ENCODE measurements around a stretch of chr6.

- PRO-cap: no peak
Observed at GRCh38 chr6:43872135-43872334, 102.0 kb downstream of the VEGFA start.

- PRO-cap: no peak
Observed at GRCh38 chr6:43890822-43891664, 121.0 kb downstream of the VEGFA start.

- PRO-cap: no peak
Observed at GRCh38 chr6:43909596-43910221, 139.7 kb downstream of the VEGFA start.

DNA sequence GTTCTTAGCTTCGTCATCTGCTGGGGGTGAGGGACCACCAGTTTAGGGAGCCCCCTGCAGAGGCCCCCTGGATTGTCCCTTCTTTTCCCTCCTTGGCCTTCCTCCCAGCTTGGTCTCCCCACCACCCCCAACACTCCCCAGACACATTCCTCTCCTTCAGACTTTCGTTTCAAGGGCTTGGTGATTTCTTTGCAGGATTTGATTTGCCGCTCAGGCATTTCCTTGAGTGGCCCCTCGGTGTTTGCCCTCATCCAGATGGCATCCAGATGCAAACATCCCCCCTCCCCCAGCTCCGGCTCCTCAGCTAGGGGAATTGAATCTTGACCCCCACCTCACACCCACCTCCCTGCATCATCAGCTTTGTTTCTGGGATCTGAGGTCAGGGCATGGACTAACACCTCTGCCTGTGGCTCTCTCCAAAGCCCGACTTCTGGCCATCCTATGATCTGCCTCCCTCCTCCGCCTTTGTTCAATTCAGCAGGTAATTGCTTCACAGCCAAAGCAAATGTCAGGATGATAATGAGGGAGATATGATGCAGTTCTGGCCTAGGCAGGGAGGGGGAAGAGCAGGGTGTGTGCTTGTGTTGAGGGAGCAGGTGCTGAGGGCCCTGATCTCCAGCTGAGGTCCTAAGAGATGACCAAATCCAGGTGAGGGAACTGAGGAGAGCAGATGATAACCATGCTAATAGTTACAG lies 141.5 kb downstream of the VEGFA start:
- PRO-cap: no peak

GRCh38 chr6:44003230-44003825 lies 123.9 kb downstream of the MRPL14 start:
- PRO-cap: no peak

- PRO-cap: no peak
Observed at GRCh38 chr6:44064107-44065140, 62.8 kb downstream of the MRPL14 start.

- PRO-cap: no peak
Observed at GRCh38 chr6:44130096-44130449, 2.7 kb downstream of the TMEM63B start.

DNA sequence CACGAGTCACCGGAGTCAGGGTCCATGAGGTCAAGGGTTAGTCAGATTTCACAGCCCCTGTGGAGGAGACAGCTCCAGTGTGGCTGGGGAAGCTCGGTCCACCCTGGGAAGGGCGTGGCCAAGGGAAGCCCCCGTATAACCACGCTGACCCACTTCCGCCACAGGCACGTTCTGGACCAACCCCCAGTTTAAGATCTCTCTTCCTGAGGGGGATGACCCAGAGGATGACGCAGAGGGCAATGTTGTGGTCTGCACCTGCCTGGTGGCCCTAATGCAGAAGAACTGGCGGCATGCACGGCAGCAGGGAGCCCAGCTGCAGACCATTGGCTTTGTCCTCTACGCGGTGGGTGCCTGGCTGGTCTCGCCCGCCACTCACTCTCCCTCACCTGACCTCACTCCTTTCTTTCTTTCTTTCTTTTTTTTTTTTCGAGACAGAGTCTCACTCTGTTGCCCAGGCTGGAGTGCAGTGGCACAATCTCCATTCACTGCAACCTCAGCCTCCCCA lies 18.5 kb downstream of the CAPN11 start:
- PRO-cap: no peak

GRCh38 chr6:44217926-44218921 lies 1.5 kb downstream of the MYMX start:
- PRO-cap: no peak

DNA sequence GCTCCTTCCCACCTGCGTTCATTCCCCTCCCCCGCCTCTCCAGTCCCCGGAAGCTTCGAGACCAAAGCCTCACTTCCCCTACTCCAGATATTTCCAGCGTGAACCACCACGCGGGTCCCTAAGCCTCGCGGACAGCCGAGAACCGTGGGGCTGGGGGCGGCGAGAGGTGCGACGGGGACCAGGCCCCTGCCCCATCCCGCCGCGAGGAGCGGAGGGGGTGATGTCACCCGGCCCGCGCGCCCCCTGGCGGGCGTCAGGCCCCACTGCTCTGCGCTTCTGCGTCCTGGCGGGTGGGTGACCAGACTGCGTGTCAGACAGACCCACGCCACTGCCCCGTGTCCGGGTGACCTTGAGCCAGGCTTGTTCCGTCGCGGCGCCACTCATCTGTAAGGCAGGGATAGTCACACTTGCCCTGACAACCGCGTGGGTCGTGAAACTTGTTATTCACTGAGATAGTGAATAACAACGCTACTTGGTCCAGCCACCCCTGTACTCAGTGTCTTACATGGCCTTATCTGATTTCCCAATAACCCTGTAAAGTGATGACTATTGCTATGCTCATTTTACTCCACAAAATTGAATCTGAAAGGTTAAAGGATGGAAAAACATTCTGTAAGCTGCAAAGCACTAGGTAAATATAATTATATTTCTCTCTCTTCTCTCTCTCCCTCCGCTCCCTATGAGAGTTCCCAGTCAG lies 8.9 kb upstream of the HSP90AB1 start:
- PRO-cap: bidirectional peak, plus-strand start at position 138 of the sequence, minus-strand start at position 208 of the sequence

DNA sequence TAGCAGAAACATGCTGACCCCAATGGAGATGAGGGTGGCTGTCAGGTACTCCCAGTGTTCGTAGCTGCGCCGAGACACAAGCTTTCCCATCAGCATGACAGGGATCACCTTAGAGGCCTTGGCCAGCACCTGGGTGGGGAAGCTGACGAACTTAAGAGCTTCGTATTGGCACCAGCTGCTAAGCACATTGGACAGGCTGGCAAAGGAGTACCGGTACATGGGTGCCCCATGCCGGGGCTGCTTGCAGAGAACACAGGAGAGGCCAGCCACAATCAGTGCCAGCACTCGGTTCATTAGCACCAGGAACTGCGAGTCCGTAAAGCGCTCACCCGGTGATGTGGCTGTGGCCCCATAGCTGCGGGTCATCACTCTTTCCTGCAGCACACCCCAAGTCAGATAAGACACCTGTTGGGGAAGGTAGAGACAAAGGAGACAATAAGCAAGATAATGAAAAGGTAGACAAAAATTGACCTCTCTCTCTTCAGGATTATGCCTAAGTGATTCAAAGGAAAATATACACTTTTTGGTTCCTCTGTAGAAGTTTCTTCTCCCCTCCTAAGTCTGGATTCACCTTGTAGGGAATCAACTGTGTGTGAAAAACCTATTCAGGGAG lies 2.0 kb downstream of the SLC35B2 start:
- PRO-cap: no peak

DNA sequence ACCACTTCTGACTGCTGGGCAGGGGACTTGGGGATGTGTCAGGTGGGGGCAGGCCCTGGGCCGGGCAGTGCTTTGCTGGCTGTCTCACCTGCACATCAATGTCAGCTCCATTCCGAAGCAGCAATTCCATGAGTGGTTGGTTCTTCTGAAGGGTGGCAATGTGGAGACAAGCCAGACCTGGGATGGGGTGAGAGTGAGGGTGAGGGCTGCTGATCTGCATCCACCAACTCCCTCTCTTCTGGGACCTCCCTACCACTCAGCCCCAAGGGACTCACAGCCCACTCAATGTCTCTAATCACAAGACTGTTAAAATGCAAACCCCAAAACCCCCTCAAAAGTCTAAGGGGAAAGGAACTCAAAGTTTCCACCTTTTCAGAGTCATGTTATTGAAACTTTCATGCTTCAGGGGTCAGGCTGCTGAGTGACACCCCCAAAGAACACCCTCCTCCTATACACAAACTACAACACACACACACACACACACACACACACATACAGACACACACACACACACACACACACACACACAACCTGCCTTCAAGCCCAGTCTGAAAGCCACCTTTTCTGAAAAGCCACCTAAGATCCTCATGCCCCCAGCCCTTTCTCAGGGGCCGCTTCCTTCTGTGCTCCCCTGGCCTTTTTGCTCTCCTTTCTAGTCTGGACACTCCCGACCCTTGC lies 3.2 kb upstream of the SLC35B2 start:
- PRO-cap: no peak

DNA sequence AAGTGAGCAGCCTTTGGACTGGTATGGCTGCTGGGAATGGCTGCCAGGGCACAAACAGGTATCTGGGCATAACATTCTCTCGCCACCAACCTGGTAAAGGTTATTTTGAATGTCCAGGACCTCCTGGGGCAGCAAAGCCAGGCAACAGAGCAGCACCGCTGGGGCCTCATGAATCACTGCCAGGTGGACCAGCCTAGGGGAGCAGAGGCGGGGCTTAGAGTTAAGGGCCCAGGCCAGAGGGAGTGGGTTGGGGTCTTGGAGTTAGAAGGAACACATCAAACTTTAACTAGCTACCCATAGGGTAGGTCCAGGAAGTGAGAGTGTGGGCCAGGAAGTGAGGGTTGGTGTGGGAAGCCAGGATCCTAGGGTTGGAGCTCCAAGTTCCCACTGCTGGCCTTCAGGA lies 2.9 kb downstream of the NFKBIE start:
- PRO-cap: no peak

- PRO-cap: no peak
Observed at GRCh38 chr6:44332378-44333090, 9.9 kb upstream of the SPATS1 start.

- PRO-cap: no peak
Observed at GRCh38 chr6:45376739-45377160, 984 bp downstream of the SUPT3H start.

DNA sequence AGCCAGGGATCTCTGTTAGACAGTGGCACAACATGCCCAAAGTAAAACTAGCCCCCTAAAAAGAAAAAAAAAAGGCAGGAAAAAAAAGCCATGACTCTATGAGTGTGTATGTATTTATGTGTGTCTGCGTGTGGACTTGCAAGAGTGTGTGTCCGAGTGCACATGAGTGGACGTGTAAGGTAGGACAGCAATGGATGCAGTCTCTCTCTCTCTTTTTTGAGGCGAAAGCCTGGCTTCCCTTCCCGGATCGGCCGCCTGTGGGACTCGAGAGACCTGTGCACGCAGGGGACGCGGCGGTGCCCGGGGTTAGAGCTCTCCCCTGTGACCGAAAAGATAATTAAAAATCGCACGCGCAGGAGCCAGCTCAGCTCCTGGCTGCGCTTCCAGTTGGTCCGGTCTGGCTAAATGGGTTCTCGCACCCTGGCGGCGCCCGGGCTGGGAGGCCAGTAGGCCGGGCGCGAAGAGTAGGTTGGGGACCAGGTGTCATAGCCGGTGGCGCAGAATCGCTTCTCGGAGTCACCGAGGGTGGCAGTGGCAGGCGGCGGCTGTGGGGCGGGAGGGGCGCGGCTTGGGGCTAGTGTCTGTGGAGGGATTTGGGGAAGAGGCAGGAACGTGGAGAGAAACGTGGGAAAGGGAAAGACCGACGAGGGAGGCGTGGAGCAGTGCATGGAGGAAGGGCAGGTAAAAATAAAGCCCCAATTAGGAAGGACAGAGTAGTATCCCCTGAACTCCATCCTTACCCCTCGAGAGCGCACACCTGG lies 41.8 kb upstream of the SUPT3H start:
- PRO-cap: no peak

DNA sequence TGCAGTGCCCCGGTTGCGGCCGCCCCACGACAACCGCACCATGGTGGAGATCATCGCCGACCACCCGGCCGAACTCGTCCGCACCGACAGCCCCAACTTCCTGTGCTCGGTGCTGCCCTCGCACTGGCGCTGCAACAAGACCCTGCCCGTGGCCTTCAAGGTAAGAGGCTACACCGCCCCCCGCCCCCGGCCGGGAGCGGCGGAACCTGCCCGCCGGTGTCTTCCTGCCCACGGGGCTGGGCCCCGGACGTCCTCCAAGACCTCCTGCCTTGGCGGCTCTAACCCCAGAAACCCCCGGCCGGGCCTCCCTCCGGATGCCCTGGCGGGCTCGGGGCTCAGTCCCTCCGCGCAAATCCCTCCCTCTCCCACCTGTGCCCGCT lies 45.1 kb upstream of the SUPT3H start:
- PRO-cap: no peak

GRCh38 chr6:45610817-45611264 lies 233.1 kb upstream of the SUPT3H start:
- PRO-cap: no peak

- PRO-cap: no peak
Observed at GRCh38 chr6:45997700-45998484, 17.8 kb downstream of the CLIC5 start.

GRCh38 chr6:46014349-46014972 lies 1.2 kb downstream of the CLIC5 start:
- PRO-cap: no peak

Measured in osteocyte (in vitro differentiated cells).